SP-49 (cell line): ENCODE measurements around a stretch of chr14.

DNA sequence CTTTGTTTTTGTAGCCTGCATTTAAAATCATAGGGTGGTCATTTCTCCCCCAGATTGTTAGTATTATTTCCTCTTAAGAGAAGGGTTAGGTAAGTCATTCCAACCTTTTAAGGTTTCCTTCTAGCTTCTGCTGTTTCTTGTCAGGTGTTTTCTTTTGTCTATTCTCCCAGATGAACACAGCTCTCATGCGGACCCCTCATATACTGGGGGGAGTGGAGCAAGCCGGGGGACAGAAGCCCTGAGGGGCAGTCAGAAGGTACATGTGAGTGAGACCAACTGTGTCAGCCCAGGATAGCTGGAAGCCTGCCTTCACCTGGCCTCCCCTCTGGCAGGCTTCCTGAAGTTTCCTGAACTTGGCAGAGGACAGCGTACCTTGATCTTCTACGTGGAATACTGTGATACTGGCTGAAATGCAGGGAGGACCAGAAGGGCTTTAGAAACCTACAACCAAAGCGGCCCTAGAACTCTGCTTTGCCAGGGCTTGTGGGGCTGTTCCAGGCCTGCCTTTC is 13.1 kb downstream of the WDR25 start:
- PRO-cap, result no peak

GRCh38 chr14:100417319-100418133 is 41.2 kb downstream of the WDR25 start:
- PRO-cap, result no peak

DNA sequence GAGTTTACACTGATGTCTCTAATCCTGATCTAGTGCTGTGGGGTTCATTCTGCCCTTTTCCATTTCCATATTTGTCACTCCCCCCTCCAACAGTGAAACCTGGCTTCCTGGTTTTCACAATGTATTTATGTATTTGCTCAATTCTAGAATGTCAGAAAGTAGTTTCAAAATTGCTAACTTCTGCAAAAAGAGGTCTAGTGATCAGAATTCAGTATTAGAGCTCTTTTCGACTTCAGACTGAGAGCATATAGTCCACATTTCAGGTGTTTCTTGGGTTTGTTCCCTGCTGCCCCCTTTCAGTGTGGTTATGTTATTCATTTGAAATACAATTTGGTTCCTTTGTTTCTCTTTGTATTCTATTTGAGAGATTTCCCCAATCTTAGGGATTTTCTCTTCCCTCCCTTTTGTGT is 58.0 kb downstream of the WDR25 start:
- PRO-cap, result no peak

GRCh38 chr14:100553589-100554702 is 33.3 kb downstream of the BEGAIN start:
- PRO-cap, result no peak

- PRO-cap, result no peak
Observed at GRCh38 chr14:100566097-100566475, 21.1 kb downstream of the BEGAIN start.

DNA sequence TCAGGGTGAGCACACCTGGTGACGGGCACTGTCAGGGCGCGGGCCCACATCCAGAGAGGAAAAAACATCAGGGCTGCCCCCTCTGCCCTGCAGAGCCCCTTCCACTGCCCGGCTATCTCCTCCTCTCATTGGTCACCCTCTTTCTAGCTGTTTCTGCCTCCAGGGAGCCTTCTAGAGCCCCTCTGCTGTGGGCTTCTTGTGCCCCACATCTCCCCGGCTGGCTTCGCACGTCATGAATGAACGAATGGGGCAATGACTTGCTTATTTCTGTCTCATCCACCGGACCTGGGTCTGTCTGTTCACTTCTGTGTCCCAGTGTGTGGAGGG is 52.9 kb upstream of the BEGAIN start:
- PRO-cap, result no peak

DNA sequence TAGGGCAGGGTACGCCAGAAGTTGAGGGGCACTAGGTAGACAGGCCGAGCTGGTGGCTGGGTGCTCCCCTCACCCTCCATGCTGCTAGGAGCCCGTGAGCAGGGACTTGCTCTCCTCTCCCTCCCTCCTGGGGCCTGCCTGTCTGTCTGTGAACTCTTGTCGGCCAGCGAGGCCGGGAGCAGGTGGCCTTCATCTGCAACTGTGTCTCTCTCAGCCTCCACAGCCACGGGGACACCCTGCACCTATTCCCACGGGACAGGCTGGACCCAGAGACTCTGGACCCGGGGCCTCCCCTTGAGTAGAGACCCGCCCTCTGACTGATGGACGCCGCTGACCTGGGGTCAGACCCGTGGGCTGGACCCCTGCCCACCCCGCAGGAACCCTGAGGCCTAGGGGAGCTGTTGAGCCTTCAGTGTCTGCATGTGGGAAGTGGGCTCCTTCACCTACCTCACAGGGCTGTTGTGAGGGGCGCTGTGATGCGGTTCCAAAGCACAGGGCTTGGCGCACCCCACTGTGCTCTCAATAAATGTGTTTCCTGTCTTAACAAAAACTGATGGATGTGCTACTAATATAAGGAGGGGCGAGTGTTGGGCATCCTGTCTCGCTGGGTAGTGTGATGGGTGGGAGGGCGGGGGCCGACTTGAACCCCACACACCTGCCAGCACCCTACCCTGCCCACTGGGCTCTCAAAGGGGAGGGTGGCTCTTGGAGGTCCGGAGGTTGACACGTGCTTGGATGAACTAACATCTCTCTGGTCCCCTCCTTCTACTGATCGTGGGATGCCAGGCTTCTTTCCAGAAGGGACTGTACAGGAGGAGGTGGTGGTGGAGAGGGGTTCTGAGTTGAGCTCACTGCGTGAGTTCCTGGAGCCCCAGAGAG is 42.8 kb downstream of the RTL1 start:
- PRO-cap, result no peak

GRCh38 chr14:100968704-100969046 is 65.2 kb upstream of the RTL1 start:
- PRO-cap, result no peak

DNA sequence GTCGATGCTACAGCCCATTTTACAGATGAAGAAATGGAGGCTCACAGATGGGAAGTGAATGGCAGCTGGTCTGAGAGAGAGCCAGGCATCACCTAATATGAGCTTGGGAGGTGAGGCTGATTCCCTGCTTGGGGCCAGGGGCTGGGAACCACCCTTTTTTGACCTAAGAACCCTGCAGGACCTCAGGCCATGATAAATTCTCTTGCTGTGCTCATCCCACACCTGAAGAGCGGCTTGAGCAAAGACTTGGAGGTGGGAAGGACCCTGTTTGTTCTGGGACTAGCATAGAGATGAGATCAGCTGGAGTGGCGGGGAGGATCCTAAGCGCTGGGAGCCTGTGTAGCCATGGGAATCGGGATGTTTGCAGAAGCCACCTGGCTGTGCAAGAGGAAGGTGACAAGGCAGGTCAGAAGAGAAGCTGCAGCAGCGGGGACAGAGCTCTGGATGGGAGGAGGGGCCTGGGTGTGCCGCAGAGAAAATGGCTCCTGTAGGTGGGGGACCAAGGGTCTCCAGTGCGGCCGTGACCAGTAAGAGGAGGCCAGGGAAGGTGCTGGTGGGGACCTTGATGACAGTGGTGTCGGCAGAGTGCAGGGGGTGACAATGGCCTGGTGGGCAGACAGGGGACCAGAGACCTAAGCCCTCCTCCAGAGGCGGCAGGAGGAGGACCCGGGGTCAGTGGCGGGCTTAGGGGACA is 206.4 kb upstream of the RTL1 start:
- PRO-cap, result no peak

GRCh38 chr14:101402886-101403733 is 358.4 kb upstream of the PPP2R5C start:
- PRO-cap, result no peak

GRCh38 chr14:101535009-101535668 is 226.4 kb upstream of the PPP2R5C start:
- PRO-cap, result no peak

GRCh38 chr14:101717265-101717860 is 44.1 kb upstream of the PPP2R5C start:
- PRO-cap, result no peak

DNA sequence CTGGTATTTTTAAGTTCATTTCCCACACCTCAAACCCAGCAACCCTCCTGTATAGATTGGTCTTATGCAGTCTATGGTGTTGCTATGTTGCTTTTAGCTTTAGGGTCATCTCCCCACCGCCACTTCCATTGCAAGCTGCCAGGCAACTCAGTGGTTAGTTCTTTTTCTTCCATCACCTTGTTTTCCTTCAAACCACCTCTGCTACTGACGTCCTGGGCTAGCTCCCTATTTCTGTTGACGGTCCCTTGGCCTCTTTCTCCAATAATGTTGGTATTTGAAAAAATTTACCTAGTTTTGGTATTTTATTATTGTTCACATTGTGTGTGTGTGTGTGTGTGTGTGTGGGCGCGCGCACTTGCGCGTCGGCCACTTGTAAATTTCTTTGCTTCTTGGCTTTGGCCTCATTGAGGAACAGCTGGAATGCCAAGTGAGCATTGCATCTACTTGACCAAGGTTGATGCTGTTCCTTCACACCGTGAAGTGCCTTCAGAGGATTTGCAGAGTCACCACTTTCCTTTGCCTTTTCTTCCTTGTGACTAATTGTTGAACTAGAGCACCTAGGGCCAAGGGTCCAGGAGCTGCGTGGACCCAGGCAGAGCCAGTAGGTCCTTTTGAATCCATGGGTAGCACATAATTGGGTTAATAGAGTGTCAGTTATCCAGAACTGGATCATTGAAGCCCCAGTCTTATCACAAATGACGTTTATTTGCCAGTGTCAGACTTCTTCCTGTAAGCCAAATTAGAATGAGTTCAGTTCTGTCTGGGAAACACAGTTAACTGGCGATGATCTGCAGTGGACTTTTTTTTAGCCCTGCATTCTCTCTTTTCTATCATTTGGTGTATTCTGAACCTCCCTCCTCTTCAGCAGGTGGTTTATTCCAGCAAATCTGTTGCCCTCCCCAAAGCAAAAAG is 2.4 kb downstream of the PPP2R5C start:
- PRO-cap, result no peak

DNA sequence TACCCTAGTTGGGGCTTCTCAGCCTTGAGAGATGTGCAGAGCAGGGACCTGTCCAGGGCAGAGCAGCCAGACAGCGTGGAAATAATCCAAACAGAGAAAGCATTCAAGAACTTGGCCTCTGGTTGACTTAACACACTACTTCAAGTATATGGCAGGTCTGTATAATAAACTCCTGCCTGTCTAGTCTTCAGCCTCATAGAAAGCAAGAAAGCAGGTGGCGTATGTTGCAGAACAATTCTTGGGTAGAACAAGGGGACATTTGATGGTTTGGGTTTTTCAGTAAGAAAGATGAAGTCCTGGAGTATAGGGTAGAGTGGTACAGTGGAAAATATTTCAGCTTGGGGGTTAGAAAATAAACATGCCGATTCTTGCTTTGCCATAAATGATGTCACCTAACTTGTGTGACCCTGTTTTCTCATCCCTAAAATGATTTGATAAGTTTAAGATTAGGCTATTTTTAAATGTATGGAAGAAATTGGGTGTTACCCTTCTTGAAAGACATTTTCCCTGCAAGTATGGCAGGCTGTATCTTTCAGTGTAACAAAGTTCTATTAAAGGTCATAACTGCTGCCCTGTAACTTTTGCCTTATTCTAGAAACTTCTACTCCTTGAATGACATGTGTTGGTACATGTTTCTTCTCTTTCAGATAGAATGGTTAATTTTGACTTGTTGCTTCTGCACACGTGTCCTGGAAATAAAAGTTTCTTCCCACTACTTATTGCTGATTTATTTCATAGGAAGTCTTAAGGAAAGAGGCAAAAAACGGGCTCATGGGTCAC is 4.7 kb downstream of the PPP2R5C start:
- PRO-cap, result no peak

DNA sequence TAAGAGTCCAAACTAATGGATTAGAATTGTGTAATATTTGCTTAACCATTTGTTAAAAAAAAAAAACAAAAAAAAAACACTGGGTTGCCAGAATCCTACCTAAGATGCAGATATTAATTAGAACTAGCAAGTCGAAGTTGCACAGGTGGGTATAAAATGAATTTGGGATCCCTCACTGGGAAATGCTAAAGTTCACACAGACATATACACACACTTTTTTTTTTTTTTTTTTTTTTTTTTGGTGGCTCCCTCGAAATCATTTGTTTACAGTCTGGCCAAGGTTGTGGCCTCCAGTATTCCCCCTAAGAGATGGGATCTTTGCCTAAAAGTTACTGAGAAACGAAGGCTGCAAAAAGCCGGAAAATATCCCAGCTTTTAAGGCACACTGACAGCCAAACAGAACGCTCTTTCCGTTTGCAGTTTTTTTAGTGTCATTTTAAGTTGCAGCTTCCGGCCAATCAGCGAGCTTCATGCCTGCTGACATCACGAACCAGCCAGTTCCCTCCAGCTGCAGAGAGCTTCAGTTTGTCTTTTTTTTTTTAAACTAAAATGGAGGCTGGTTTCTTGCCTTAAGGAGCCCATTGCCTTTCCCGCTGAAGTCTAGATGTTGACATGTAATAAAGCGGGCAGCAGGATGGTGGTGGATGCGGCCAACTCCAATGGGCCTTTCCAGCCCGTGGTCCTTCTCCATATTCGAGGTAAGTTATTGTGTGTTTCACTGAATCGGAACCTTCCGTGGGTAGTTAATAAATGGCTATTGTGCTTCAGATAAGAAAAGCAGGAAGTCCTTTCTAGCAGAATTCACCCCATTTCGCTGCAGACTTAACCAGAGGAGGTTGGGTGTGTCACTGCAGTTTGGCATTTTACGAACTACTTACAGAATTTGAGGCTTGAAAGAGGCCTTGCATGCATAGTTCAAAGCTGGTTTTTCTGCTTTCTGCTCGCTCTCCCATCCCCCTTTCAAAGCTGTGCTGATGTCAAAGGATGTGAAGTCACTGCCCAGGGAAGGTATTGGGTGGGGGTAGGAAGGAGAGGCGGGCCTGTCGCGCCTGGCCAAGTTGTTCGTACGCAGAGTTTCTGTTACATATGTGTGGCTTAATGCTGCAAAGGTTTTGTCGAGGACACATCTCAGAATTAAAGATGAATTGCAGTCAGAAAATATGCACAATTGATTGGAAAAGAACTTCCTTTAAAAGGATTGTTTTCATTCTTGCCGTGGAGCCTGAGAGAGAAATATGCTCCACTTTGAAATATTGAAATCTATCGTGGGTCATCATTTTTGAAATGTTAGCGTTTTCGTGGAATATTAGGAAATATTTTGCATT is 48.3 kb downstream of the PPP2R5C start:
- PRO-cap, result bidirectional peak, plus-strand start at position 547 of the sequence, minus-strand start at position 403 of the sequence; bidirectional peak, plus-strand start at position 1,098 of the sequence, minus-strand start at position 962 of the sequence

DNA sequence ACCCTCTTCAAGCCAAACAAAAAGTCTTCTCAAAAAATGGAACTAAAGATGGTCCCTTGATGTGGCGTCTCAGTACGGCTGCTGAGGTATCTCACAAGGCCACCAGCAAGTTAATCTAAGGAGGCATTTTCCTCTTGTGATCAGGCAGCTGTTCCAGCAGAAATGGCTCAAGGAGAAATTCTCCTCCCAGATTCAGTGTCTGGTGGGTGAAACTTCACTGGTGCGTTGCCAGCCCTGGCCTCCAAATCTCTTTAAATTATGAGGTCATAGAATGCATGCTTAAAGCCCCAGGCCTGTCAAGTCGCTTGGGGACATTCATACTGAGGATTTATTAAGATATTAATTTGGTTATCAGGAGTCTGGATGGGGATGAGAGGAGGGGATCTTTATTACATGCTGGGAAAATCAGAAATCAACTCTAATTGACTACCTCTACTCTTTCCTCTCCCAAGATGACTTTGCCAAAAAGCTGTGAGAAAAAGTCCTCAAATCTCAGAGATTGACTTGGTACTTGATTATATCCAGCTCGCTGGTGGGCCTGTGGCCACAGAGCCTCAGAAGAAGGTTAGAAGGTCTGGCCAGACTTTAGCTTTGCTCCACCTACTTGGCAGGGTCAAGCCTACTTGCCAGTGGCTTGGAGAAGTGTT is 73.0 kb downstream of the PPP2R5C start:
- PRO-cap, result no peak

- PRO-cap, result no peak
Observed at GRCh38 chr14:101839669-101840260, 78.3 kb downstream of the PPP2R5C start.

DNA sequence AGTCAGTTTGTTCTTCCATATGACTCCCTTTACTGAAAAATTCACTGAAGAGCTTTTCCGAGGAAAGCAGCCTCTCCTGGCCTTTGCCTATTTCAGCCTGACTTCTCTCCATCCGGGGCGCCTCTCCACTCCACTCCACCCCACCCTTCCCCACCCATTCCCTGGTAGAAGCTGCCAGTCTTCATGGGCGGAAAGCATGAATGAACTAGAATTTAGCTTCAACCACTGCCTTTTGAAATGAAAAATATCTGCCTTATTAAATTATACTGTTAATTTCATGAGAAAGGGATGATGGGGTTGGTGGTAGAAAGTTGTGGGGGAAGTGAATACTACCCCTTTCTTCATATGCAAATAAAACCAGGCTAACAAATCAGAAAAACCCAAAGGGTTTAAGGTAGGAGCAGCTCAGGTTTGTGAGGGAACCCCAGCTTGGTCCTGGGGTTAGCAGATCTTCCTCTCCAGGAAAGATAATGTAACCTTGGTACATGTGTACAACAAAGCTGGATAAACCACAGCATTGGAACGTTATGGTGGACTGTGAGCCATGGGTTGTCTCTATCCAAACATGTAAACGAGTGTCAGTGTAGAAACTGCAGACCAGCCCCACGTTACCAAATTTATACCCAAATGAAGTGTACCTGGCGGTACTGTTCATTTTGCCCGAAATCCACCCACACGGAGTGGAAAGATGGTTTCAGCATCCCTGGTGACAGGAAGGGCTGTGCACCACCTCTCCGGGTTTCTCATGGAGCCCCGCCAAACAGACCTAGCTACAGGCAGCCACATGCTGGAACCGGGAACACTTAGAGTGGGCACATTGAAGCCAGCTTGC is 84.0 kb downstream of the PPP2R5C start:
- PRO-cap, result no peak

DNA sequence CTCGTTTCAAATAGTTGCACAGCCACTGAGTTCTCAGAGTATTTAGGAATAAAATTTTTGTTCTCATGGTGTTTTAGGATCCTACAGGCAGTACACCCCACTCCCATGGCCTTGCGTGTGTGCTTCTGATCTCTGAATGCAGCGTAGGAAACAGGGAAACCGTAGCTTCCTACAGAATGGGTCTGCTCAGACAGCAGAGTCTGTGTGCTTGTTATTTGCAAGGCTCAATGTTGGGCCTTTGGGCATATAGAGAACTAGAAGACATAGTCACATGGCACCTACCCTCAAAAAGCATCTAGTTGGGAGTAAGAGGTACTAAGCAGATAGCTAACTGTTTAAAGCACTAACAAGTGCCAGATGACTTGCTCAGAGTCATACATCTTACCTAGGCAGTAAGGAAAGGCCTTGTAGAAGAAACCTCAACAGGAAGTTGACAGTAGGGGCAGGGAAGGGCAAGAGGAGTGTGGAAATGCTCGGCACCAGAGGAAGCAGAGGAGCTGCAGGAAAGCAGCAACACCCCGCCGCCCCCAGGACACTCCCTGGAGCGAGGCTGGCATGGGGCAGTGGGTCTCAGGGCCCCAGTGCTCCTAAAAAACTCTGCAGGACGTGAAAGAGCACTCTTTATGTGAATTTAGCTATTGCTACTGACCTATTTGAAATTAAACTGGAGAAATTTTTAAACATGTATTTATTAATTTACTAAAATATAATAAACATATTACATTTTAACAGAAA is 92.8 kb downstream of the PPP2R5C start:
- PRO-cap, result no peak

DNA sequence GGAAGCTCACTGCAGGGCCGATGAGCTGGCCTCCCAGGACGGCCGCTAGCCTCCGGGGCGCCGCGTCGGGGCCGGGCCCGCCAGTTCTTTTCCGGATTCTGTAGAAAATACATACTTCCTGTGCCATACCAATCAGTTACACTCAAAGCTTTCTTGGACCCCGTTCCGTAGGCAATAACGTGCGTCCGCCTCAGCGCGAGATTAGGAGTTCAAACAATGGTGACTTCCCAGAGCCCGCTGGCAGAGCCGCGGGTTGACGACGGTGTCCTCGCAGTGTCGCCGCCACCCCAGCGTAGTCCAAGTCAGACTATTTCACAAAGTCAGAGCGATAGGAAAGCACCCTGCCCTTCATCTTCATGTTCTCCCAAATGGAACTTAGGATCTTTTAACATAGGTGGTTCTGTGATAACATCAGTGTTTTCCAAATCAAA is 39.1 kb upstream of the DYNC1H1 start:
- PRO-cap, result no peak